ENCODE data around the genes COMP, CERS1, ARMC6, NCAN and TSSK6.

DNA sequence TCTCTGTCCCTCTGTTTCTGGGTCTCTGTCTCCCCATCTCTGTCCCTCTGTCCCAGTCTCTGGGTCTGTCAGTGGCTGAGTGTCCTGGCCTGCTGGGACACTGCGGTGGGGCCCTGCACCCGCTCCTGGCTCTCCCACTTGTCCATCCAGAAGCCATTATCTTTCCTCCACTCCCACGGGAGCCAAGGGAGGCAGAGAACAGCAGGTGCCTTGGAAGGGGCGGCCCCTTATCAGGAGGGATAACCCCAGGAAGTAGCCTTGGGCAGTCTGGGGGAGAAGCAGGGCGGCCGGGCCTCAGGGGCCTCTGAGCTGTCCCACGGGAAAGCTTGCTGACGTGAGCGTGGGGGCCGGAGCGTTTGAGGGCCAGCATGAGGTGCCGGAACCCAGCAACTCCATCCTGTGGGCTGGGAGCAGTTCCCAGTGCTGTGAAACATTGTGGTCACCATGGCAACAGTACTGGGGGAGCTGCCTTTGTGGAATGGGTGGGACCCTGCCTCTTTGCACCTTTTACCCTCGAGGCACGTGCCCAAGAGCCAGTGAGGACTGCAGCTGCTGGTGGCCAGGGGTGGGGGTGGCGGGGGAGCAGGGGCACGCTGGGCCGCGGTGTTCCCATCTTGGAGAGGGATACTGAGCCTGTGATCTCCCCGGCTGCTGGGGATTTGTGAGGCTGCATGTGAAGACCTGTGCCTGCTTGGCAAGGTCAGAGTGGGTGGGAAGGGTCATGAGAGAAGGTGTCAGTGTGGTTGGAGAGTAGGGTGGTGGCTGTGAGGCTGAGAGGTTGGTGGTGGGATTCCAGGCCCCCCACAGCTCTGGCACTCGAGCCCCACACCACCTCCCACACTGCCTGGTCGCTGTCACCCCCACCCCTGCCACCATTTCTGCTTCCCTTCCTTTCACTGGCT lies 21.0 kb downstream of the KLHL26 start:
- RRBS: 30% methylated on average over 5 of the region's 21 CpGs

DNA sequence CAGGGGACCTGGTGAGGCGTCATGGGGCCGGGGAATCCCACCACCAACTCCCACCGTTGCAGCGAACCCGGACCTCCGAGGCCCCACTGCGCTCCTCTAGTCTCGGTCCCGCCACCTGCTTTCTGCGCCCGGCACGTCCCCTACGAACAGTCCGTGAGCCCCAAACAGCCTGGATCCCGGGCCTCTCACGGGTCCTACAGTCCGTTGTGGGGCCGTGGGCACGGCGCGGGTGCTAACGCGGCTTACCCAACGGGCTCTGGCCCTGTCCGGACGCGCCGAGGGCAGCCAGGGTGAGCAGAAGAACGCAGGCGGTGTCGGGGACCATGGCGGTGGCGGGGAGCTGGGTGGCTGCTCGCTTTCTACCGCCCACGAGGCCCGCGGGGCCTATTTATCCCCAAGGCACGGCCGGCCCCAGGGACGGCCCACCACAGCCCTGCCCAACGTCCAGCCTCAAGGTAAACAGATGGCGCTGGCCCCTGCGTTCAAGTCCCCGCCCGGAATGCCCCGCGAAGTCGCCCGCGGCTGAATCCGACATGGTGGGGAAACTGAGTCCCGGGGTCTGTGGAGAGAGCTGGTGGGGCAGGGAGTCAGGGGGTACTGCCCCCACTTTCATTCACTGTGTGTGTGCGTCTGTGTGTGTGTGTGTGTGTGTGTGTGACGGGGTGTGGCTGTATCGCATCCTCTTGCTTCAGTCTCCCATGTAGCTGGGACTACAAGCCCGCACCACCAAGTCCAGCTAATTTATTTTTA lies at the start of gene COMP:
Gene COMP (minus strand): TSS at position 361 of the 750 bp plus-strand sequence.
- RRBS: 10% methylated on average over 30 of the region's 57 CpGs

DNA sequence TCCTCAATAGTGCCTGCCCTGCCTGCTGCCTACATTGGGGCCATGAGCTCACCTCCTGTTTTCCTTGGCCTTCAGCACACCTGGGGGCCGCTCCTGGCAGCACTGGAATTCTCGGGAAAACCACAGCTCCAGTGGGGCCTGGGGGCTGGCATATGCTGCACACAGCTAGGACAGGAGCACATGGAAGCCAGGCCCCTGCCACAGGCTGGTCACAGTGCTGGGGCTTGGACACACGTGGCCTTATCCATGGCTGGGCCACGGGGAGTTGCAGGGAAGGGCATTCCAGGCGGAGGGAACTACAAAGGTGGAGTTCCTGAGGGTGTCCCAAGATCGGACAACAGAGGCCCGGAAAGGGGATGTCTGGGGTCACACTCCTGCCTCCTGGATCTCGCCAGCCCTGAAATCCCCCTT lies 2.5 kb upstream of the COMP start:
- RRBS: no CpG with 5 or more reads among the region's 8 CpGs

- RRBS: no CpG with 5 or more reads among the region's 19 CpGs
Measured at GRCh38 chr19:18865292-18865848, 30.6 kb downstream of the CERS1 start.

GRCh38 chr19:18869990-18870691 lies 25.8 kb downstream of the CERS1 start:
- RRBS: 29% methylated on average over 21 of the region's 60 CpGs

DNA sequence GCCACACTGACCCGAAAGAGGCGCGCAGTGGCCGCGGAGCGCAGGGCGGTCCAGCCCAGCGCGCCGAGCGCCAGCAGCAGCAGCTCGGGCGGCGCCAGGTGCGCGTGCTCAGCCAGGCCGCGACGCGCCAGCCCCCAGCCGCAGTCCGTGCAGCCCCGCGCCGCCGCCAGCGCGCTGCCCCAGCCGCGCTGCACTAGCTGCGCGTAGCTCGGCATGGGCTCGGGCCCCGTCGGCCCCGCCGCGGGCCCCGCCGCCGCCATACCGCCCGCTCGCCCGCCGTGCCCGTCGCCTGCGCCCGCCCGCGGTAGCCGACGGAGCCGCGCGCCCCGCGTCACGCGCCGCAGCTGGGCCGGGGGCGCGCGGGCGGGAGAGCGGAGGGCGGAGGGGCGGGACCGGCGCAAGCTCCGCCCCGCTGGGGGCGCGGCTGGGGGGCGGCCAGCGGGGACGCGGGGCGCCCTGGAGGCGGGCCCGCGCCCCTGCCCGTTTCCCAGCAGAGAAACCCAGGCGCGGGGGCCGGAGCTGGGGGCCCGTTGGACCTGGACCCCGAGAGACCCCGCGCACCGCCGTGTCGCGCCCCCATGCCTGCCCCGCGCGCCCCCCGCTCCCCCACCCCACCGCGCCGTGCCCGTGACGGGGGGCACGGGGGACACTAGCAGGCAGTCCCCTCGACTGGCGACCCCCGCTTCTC lies at the start of gene CERS1:
Gene CERS1 (minus strand): TSS at position 346 of the 688 bp plus-strand sequence.
- RRBS: 5% methylated on average over 9 of the region's 110 CpGs

DNA sequence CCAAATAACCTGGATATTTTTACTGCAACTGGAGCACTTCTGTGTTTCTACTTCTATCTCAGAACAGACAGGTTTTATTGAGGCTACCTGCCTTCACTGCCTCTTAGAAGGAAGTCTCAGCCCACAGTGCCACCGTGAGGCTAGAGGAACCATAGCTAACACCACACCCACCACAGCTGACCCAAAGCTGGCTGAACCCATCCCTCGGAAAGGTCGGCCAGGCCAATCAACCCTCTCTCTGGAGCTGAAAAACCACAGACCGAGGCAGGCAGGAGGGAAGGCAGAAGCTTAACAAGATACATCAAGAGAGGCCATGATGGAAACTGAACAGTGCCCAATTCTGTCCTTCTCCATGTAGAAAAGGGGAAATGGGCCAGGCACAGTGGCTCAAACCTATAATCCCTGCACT lies 6.7 kb downstream of the SUGP2 start:
- RRBS: no CpG with 5 or more reads among the region's 4 CpGs

- RRBS: 1% methylated on average over 34 of the region's 109 CpGs
Measured at GRCh38 chr19:19033287-19034083, at the start of gene ARMC6. Gene ARMC6, plus strand, starts transcription at chr19:19033603.

DNA sequence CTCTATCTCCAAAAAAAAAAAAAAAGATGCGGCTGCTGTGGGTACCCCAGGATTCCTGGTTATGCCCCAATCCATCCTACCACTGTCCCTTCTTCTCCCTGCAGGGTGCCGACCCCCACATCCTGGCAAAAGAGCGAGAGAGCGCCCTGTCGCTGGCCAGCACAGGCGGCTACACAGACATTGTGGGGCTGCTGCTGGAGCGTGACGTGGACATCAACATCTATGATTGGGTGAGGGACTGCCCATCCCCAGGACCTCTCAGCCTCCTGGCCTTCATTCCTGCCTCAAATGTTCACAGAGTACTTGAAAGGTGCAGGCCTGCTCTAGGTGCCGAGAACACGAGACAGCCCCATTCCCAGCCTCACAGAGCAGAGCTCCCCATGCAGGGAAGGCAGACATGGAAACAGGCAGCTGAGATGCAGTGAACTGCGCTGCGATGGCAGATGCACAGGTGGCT lies 5.2 kb downstream of the NR2C2AP start:
- RRBS: no CpG with 5 or more reads among the region's 12 CpGs

- RRBS: no CpG with 5 or more reads among the region's 9 CpGs
Measured at GRCh38 chr19:19202393-19202795, 820 bp downstream of the NR2C2AP start.

DNA sequence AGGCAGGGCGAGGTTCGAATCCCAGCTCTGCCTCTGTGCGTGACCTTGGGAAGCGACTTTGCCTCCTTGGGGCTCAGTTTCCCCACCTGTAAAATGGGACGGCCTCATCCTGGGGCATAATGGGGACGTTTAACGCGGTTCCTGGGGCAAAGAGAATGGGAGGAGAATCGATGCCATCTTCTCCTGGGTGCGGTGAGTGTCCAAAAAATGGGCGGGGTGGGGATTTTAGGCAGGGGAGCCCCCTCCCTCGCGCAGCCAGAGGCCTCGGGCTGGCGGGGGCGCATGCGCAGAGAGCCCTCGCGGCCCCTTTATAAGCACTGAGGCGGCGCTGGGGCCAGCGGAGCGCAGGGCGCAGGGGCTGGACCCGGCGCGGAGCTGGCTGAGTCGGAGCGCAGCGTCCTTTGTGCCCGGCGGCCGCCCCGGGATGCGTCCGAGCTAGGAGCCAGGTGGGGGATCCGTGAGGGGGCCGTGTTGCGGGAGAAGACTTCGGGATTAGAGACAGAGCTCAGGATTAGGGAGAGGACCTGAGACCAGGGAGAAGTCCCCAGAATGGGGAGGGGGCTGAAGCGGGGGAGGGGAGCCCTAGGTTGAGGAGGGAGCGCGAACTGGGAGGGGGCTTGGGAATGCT lies at the start of gene NCAN:
Gene NCAN (plus strand): TSS at position 340 of the 628 bp plus-strand sequence.
- RRBS: 3% methylated on average over 7 of the region's 43 CpGs

DNA sequence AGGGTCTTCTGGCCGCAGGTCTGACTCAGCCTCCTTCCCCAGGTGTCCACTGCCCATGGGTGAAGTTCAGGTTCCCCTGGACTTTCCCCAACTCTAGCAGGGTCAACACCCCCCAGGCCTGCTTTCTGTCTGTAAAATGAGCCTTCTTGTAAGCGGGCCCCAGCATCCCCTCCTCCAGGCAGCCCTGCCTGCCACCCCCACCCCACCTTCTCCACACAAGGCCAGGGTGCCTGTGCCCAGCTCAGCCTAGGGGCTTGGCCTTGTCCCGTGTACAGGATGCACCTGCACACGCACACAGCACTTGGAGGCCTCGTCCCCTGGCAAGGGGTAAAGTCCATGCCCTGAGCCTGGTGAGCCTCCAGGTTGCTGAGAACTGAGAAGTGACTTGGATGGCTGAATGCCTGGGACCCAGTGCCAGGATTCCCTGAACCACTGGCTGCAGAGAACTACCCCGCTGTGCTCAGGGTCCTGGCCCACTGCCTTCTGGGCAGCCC lies 1.6 kb upstream of the TM6SF2 start:
- RRBS: no CpG with 5 or more reads among the region's 6 CpGs

- RRBS: no CpG with 5 or more reads among the region's 19 CpGs
Measured at GRCh38 chr19:19342897-19343732, 22.5 kb downstream of the MAU2 start.

DNA sequence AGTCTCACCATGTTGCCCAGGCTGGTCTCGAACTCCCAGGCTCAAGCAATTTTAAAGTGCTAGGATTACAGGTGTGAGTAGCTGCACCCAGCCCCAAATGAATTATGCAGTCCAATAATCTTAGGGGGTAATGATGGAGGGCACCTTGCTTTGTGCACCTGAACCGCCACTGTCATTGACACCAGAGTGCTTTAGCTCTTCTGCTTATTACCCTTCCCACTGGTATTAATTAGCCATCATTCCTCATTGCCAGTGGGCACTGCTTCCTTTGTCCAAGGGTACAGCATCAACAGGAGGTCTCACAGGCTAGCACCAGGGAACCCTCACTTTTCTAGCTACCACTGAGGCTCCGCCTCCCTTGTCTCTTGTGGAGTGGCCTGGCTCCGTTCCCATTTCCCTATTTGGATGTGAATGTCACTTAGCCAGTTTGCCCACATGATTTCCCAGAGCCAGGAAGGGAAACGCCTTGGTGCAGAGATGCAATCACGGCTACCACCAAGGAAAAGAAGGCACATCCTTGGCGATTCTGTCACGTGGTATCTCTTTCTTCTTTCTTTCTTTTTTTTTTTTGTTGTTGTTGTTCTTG lies 27.8 kb upstream of the GATAD2A start:
- RRBS: no CpG with 5 or more reads among the region's 8 CpGs

DNA sequence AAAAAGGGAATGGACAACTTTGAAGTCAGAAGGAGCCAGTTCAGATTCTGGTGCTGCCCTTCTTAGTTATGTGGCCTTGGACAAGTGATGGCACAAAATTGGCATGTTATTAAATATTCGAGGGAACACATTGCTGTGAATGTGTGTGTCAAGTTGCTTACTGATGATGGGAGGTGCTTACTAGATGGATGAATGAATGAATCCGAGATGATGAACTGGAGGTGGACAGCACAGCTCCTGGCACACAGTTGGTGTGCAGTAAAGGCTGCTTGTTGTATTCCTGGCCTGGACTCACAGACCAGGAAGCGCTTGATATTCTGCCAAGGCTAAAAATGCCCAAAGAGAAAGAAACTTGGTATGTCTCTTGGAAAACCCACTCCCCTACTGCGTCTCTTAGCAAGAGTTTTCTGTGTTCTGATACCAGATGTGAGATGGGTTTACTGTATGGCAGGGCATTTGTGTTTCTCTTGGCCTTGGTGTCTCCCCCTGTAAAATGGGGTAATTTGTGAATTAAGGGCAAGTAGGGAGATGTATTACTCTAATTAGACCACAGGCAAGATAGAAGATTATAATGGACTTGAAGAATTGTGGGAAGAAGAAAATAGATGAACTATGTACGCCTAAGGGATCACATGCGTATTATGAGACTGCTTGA lies 15.2 kb upstream of the GATAD2A start:
- RRBS: no CpG with 5 or more reads among the region's 6 CpGs

DNA sequence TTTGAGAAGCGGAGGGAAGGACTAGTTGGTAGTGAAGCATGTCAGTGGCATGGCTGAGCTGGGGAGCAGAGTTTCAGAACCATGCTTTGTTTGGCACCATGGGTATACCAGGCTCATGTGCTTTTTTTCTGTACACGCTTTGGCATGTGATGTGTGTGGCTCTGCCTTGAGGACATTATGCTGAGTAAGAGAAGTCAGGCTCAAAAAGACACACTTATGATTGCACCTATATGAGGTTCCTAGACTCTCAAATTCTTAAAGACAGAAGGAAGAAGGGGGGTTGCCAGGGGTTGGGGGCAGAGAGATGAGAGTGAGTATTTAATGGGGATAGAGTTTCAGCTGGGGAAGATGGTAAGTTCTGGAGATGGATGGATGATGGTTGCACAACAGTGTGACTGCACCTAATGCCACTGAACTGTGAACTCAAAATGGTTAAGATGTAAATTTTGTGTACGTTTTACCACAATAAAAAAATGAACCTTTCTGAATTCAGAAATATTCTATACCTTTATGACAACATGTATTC lies 21.4 kb downstream of the GATAD2A start:
- RRBS: no CpG with 5 or more reads among the region's 3 CpGs

GRCh38 chr19:19500840-19501572 lies 14.3 kb downstream of the TSSK6 start:
- RRBS: no CpG with 5 or more reads among the region's 39 CpGs

DNA sequence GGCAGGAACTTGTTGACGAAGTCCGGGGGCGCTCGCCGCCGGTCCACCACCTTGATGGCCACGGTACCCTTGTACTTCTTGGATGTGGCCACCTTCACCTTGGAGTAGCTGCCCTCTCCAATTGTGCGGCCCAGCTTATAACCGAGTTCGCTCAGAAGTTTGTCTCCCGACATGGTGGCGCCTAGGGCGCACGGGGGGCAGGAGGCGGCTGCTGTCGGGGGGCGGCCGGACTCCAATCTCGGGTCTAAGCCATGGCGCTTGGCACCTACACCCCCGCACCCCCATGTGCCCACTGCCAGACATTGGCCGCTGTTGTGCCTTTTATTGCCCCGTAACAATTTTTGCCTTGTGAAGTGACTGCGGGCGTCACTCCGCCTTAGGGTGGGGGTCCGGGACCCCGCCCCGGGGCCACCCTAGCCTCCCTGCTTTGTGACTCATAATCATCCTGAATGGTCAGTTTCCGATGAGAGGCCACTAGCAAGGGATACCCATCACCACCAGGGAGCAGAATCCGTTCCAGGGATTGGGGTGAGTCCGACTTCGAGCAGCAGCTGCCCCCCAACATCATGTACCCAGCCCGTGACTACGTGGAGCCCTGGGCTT lies at the start of gene TSSK6:
Gene TSSK6 (minus strand): TSS at position 294 of the 603 bp plus-strand sequence.
- RRBS: no CpG with 5 or more reads among the region's 35 CpGs

GRCh38 chr19:19627393-19628040 lies 503 bp downstream of the LPAR2 start:
- RRBS: 7% methylated on average over 9 of the region's 34 CpGs

GRCh38 chr19:19681134-19681869 lies 12.7 kb downstream of the ZNF101 start:
- RRBS: no CpG with 5 or more reads among the region's 8 CpGs